UCH-1 (cell line): ENCODE measurements around a stretch of chr2.

DNA sequence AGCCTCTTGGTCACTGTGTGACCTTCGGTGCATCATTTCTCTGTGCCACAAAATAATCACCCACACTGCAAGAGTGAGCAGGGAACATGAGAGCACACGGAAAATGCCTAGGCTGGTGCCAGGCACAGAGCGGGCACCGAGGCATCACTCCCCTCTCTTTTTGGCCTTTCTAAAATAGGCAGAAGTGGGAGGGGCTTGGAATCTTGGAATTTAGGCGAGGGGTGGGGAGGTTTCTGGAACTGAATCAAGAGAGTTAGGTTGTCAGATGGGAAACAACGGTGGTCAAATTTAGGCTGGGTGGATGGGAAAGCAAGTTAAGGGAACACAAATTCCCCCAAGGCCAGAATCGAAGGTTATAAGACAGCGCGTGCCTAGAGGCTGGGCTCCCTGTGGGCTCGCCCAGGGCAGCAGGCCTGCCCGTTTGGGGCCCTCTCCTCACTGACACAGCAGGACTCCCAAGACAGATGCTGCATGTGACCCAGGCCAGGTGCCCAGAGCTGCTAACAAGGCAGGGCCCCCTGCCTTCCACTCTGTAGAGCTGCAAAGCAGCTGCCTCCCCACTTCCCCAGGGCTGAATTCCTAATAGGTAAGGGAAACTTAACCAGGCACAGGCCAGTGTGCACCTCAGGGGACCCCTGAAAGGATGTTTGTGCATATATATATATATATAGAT lies 43.4 kb downstream of the TMEM37 start:
- RRBS: no CpG with 5 or more reads among the region's 11 CpGs

GRCh38 chr2:119490665-119491325 lies 33.5 kb downstream of the SCTR start:
- RRBS: no CpG with 5 or more reads among the region's 8 CpGs

DNA sequence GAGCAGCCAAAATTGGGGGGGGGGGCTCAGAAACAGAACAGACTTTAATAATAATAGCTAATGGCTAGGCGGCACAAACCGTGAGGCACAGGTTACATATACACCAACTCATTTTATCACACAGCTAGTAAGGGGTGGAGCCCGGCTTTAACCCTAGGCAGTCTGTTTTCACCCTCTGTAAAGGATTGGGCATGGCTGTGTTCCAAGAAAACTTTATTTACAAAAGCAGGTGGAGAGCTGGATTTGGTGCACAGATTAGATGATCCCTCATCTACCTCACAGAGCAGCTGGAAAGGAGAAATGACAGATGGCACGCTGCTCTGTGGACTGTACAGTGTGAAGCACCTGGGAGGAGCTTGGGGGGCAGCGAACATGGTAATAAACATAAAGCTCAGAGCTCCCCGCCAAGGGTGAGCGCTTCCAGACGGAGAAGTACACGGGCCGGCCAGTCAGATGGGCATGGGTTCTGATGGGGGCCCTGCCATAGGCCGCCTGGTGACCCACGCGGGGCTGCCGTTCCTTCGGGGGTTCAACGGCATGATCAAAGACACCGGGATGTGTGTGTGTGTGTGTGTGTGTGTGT lies 952 bp upstream of the TMEM177 start:
- RRBS: no CpG with 5 or more reads among the region's 17 CpGs

DNA sequence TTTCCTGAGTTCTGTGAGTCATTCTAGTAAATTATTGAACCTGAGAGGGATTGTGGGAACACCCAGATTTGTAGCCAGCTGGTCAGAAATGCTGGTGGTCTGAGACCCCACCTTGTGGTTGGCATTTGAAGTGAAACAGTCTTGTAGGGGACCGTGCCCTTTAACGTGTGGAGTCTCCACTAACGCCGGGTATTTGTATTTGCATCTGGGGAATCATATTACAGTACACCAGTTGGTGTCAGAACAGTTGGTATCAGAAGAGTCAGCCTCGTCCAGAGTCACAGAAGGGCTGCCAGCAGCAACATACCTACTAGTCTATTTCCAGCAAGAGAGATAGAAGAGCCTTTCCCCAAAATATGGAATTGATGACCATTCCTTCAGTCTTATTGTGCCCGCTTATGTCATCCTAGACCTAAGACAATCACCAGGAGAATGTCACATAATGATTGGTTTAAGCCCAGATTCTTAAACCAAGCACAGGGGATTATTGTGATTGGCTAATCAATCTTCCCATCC lies 38.2 kb upstream of the PTPN4 start:
- RRBS: no CpG with 5 or more reads among the region's 6 CpGs

GRCh38 chr2:120209987-120210609 lies 13.1 kb downstream of the TMEM185B start:
- RRBS: no CpG with 5 or more reads among the region's 14 CpGs

DNA sequence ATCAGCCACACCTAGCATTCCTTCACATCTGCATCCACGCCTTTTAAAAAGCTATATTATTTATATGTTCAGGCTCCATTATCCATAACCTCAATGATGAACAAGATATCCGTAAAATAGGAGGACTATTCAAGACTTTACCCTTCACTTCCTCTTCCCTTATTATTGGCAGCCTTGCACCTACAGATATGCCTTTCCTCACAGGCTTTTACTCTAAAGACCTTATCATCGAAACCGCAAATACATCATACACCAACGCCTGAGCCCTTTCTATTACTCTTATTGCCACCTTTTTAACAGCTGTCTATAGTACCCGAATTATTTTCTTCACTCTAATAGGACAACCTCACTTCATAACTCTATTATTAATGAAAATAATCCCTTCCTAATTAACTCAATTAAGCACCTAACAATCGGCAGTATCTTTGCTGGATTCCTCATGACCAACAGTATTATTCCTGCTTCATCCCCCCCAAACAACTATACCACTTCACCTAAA lies 6.5 kb downstream of the TMEM185B start:
- RRBS: no CpG with 5 or more reads among the region's 7 CpGs

GRCh38 chr2:120481352-120481949 lies 135.5 kb downstream of the INHBB start:
- RRBS: no CpG with 5 or more reads among the region's 14 CpGs

GRCh38 chr2:120552396-120553283 lies 183.0 kb upstream of the GLI2 start:
- RRBS: no CpG with 5 or more reads among the region's 22 CpGs

DNA sequence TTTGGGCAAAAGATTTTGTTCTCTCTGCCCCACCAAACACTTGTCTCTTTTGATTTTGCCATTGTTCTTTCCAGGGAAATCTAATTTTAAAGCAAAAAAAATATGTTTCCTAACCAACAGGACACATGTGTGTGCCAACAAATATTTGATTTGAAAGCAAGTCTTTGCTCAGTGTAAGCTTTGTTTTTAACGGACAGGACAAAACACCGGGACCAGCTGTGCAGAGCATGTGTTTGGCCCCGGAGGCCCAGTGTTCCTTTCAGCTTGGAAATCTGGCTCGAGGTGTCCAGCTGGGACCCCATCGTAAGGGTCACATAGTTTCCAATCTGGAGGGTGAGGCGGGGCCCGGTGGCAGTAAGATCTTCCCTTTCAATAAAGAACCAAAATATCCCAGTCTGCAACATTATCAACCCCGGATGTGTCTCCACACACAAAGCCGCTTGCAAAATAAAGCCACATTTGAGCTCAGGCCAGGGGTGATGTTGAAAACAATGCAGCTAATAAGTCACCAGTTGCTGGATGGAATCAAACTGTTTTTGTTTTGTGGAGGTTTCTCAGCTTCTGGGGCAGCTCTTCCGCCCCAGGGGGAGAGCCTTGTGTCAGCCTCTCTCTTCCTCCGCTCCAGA lies 138.7 kb upstream of the GLI2 start:
- RRBS: 80% methylated on average over 4 of the region's 11 CpGs

GRCh38 chr2:120687986-120688400 lies 47.7 kb upstream of the GLI2 start:
- RRBS: no CpG with 5 or more reads among the region's 2 CpGs

- RRBS: no CpG with 5 or more reads among the region's 15 CpGs
Measured at GRCh38 chr2:120758130-120758811, 22.6 kb downstream of the GLI2 start.

DNA sequence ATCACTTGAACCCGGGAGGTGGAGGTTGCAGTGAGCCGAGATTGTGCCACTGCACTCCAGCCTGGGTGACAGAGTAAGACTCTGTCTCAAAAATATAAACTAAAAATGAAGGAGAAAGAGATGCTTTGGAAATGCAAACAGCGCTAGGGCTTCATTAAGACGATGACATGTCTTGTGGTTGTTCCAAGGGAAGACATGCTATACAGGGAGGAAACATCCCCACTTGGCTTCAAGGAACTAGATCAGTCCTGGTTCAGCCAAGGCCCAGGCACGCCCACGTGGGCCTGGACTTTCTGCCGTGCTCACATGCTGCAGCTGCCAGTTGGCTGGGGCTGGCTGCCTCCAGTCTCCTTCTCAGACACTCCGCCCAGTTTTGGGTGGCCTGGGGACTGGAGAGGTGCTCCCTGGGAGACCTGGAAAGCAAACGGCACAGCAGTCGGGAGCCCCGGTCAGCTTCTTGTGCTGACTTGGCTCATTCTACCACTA lies 109.6 kb downstream of the GLI2 start:
- RRBS: no CpG with 5 or more reads among the region's 11 CpGs

DNA sequence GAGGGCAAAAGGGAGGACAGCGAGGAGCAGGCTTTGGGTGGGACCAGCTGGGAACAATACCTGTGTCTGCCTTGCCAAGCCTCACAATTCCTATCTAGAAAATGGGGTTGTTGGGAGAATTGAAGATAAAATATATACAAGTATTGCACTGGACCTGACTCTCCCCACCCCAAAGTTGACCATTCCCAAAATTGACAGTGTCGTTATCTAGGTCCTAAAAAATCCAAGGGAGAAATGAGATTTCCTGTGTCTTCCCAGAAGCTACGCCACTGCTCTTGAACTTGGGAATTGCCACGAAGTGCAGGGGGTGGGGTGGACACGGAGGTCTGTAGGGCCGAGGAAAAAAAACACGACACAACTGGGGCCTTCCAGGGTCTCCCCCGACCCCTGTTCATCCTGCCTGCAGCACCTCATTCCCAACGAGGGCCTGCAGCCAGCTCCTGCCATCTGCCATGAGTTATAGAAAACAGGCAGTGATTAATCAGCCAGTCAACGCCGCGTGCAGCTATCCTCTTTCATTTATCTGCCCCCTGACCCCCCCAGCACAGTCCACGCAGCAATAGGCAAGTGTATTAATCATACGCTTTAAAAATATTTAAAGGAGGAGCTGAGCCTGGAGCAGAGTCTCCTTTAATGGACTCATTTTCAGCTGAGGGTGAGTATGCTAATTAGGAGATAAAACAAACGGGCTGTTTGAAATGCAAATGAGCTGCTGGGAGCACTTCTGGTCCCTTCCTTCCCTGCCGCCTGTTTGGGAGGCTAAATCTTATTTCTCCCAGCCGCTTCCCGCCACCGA lies 210.0 kb downstream of the TFCP2L1 start:
- RRBS: no CpG with 5 or more reads among the region's 19 CpGs

GRCh38 chr2:121346838-121347578 lies 62.0 kb upstream of the TFCP2L1 start:
- RRBS: no CpG with 5 or more reads among the region's 10 CpGs

- RRBS: no CpG with 5 or more reads among the region's 16 CpGs
Measured at GRCh38 chr2:121429946-121430652, 145.1 kb upstream of the TFCP2L1 start.

DNA sequence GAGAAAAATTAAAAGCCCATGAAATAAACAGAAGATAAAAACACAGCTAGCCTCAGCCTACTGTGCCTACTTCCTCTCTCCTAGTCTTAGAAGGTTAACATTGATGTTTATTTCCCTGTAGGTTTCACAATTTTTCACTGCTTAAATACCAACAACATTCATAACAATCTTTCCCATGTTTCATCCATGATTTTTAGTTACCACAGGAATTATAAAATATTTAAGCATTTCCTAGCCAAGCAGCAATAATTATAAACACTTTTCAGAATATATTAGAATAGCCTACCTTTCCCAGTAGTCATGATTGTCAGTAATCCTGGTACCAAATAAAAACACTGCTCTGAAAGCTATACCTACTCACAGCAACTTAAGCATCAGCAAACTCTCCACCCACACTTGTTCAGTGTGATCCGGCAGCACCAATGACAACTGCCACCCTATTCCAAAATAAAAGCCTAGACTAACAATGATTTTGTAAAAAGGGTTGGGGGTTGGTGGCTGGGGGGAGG lies 159.2 kb downstream of the CLASP1 start:
- RRBS: no CpG with 5 or more reads among the region's 1 CpG

- RRBS: no CpG with 5 or more reads among the region's 5 CpGs
Measured at GRCh38 chr2:121555093-121555484, 94.2 kb downstream of the CLASP1 start.

DNA sequence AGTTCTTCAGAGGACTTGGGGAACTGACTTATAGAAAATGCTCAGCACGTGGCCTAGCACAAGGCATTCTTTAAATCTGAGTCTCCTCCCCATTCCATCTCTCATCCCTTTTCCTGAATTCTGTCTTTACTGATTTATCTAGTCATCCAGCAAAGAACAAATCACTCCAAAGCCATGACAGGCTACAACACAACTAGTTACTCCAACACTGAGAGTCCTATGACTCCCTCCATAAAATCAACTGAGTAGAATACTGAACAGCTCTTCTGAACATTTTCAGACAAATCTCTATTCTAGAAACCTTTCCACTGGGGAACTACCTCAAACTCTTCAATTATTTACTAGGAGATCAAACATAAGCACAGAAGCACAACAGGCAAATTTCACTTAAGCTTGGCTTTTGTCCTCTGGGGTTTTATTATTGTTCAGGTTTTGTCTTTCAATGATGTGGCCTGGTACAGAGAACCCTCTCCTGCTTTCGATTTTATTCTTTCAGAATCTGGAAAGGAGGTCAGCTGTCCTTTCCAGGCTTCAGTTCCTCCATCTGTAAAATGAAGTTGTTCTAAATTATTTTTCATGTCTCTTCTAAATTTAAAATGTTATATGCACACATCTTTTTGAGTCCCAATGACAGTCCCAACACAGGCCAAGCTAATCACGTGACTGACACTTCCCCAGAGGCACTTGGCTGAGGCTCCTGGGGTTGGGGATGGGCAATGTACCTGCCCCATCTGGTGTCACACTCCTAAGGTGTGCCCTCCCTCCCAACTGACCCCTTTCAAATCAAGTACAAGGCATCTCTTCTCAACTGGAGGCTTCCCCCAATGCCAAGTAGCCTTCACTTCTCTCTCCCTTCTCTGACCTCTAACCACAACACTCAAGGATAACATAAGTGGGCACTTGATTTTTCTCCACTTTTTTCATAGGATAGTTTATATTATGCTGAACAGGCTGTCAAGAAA lies 86.7 kb downstream of the CLASP1 start:
- RRBS: no CpG with 5 or more reads among the region's 3 CpGs

- RRBS: no CpG with 5 or more reads among the region's 8 CpGs
Measured at GRCh38 chr2:122019706-122020222, 264.3 kb downstream of the TSN start.

GRCh38 chr2:126655045-126655550 lies 860 bp upstream of the GYPC start:
- RRBS: no CpG with 5 or more reads among the region's 8 CpGs